Placental pericyte (primary cell): Measurements from ENCODE around the gene CT47B1.

- CAGE, long polyA plus RNA, result no peak
Measured at GRCh38 chrX:118839274-118839804, 15.7 kb downstream of the ZCCHC12 start.

GRCh38 chrX:118983110-118983995 is 8.9 kb downstream of the LONRF3 start:
- CAGE, long polyA plus RNA, result no peak

DNA sequence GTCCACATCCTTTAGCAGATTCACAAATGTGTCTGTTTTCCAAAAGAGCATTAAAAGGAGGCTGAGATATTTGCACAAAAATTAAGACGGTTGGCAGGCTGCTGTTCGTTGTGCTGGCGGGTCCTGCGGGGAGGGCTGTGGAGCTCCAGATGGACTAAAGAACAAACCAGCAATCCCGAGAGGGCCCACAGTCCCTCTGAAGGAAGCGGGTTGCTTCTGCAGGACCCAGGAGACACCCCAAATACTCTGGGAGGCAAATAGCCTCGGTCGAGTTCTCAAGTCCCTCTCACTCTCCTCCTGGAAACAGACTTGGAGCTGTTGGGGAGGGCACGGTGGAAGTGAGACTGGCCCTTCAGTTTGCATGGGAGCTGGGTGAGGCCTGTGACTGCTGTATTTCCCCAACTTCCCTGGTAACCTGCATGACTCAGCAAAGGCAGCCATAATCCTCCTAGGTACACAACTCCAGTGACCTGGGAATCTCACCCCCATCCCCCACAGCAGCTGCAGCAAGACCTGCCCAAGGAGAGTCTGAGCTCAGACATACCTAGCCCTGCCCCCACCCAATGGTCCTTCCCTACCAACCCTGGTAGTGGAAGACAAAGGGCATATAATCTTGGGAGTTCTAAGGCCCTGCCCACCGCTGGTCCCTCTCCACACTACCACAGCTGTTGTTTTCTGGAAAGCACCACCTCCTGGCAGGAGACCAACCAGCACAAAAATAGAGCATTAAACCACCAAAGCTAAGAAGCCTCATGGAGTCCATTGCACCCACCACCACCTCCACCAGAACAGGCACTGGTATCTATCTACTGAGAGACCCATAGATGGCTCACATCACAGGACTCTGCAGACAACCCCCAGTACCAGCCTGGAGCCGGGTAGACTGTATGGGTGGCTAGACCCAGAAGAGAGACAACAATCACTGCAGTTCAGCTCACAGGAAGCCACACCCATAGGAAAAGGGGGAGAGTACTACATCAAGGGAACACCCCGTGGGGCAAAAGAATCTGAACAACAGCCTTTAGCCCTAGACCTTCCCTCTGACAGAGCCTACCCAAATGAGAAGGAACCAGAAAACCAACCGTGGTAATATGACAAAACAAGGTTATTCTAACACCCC is 17.9 kb downstream of the LONRF3 start:
- CAGE, long polyA plus RNA, result no peak

GRCh38 chrX:119015625-119016070 is 41.2 kb downstream of the LONRF3 start:
- CAGE, long polyA plus RNA, result no peak

DNA sequence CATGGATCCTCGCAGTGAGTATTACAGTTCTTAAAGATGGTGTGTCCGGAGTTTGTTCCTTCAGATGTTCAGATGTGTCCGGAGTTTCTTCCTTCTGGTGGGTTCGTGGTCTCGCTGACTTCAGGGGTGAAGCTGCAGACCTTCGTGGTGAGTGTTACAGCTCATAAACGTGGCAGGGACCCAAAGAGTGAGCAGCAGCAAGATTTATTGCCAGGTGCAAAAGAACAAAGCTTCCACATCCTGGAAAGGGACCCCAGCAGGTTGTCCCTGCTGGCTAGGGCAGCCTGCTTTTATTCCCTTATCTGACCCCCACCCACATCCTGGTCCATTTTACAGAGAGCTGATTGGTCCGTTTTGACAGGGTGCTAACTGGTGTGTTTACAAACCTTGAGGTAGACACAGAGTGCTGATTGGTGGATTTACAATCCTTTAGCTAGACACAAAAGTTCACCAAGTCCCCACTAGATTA is 45.2 kb upstream of the CT47C1 start:
- CAGE, long polyA plus RNA, result no peak

- CAGE, long polyA plus RNA, result no peak
Measured at GRCh38 chrX:119237053-119237607, 1.0 kb downstream of the PGRMC1 start.

DNA sequence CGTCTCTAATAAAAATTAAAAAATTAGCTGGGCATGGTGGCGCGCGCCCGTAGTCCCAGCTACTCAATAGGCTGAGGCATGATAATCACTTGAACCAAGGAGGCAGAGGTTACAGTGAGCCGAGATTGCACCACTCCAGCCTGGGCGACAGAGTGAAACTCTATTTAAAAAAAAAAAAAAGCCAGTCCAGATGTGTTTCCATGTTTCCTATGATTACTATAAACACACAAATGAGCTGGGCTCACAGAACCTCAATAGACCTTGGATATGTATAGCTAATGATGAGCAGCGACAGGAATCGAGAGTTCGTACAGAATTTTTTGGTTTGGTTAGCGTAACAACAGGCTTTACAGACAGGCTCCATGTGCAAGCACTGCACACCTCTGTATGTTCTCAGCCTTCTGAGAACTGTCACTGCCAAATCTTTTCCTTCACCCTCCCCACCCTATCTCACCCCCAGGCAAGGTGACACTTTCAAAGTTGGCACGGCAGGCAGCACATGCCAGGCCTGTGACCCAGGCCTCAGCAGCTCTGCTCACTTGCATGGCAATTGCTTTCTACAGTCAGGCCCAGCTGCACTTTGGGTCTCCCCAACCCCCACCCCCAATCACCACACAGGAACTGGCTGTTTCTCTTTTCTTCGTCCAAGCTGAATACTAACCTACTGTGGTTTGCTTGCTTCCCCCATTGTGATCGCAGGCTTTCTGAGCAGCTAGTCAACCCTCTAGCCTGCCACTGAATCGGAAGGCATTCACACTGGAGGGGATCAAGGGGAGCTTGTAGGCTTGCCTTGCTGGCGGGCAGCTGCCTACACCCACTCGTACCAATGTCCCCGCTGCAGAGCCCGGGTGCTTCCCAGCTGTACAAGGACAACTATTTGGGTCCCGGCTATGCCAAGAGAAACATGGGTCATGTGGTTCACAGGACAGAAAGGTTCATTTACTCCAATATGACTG is 27.8 kb downstream of the SLC25A43 start:
- CAGE, long polyA plus RNA, result no peak

- CAGE, long polyA plus RNA, result no peak
Measured at GRCh38 chrX:119450961-119451638, 17.1 kb upstream of the SLC25A5 start.

DNA sequence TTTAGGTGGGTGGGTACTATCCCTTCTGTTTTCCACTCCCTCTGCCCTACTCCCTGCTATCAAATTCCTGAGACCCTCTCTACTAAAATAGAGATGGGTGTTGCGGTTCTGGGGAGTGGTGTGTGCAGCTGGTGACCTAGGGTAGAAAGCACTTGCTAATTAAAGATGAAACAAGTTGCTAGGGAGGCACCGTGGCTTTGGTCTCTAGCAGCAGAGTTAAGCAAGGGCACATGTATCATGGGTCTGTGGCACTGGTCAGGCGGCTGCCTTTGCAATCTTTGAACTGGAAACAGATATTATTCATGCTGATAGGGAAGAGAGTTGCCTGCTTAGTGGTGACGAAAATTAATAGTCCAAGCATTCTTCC is 2.5 kb upstream of the SOWAHD start:
- CAGE, long polyA plus RNA, result no peak

GRCh38 chrX:120244480-120245545 is 5.8 kb upstream of the ZBTB33 start:
- CAGE, long polyA plus RNA, result no peak

DNA sequence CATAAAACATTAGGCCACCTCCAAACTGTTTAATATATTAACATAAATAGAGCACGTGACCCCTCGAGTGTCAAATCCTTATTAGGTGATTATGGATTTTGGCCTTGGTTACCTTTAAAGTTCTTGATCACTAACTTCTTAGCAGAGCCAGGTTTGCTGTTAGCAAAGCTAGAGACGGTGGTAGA is 899 bp downstream of the CUL4B start:
- CAGE, long polyA plus RNA, result no peak

GRCh38 chrX:120735104-120735441 is 105.2 kb upstream of the C1GALT1C1 start:
- CAGE, long polyA plus RNA, result no peak

DNA sequence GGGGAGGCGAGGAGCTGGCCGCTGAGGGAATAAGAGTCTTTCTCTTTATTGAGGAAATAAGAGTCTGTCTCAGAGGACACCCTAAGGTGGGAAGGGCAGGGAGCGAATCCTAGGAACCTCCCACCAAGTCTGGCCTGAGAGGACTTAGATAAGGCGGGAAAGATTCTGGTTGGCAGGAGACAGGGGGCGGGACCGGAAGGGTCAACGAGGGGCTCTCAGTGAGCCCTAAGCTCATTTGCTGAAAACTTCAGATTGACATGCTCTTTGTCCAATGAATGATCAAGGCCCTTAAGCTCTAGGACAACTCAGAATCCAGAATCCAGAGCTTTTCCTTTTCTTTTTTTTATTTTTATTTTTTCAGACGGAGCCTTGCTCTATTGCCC is at the start of gene CT47B1:
Gene CT47B1 (minus strand): TSS at position 111 of the 383 bp plus-strand sequence.
- CAGE, long polyA plus RNA, result no peak

DNA sequence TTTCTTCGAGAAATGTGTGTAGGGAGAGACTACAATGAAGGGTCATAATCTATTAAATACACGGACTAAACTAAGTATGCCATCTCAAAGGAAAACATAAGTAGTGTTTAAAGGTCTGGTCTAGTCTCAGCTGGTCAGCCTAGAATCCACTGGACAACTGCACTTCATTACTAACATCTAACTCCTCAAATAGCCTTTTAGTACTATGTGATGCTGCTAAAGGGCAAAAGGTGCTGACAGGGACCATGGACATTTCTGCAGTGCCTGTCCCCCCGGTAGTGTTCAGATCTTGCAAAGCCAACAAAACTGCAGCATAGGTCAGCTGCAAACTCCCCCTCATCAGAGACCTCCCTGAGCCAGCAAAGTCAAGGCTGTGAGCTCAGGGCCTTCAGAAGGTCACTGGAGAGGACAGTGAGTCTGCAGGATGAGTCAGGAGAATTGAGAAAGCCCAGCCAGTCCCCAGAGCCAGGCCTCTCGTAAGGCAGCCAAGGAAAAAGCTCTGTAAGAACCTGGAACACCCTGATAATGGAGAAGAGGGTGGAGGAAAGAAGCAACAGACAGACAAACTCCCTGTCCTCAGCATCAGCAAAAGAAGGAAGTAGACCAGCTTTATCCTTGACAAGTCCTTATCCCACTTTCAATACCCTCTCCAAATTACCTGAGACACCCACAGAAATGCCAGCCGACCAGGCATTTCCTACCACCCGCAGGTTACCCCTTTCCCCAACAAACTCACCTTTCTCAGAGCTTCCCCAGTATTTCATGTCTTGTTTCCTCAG is 32.9 kb downstream of the GRIA3 start:
- CAGE, long polyA plus RNA, result no peak

- CAGE, long polyA plus RNA, result no peak
Measured at GRCh38 chrX:123627663-123628019, 105.2 kb downstream of the THOC2 start.

DNA sequence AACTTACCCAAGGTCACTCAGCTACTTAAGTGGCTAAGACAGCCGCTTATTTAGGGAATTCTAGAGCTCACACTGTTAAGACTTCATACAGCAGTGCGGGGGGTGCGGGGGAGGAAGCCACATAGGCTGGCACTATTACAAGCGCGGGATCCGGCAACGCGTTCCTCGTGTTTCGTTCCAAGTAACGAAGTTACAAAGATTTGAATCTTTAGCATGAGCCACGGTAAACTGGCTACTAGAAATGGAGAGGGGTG is 1.3 kb downstream of the THOC2 start:
- CAGE, long polyA plus RNA, result no peak

GRCh38 chrX:123764765-123765683 is 32.2 kb upstream of the THOC2 start:
- CAGE, long polyA plus RNA, result no peak

DNA sequence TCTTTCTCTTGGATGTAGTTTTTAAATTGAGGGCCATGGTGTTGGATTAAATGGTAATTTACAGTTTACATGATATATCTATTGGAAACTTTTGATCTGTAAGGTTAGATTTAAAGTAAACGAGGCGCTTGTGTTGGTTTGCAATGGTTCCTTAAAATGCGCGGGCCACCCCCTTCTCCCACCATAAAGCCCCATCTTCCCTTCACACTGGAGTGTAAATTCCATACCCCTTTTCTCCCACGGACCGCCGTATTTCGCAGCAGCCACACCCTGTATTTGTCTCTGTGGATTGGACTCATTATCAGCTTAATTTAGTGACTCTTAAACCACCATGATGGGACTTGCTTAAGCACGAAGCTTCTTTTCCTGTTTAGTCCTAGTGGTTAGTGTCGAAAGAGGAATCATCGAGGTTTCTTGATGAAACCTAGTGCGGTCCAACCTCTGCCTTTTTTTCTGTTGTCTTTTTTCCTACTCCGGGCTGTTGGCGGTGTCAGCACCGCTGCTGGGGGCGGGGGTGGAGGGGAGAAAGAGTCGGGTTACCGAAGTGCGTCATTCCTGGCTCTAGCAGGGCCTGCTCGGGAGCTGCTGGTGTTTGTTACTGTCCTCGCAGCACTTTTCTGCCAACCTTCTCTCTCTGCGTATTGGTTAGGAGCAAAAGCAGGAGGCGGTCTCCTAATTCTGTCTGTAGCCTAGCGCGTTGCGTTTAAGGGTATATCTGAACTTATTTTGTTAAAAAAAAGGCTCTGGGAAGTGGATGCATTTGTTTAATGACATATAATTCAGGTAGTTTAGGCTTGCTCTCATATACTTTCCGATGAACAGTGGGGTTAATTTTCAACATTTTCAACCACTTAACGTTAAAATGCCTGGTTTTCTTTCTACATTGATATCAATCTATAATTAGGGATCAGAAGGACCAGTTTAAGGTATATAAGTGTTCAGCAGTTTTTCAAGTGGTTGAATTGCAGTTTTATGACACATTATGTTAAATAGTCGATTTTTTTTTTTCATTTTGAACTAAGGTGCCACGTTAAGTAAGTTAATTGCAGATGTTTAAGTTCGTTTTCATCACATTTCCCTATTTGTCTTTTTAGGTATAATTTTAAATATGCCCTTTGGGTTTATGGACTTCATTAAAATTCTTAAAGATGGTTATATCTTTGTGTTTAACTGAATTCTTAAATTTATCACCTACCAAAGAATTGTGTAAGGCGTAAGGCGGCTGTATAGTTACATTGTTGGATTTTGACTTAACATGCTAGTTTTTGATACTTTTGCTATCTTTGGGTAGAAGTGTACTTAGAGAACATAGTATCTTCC is 1.6 kb downstream of the STAG2 start:
- CAGE, long polyA plus RNA, result no peak

GRCh38 chrX:124086313-124087144 is 125.0 kb downstream of the STAG2 start:
- CAGE, long polyA plus RNA, result no peak

GRCh38 chrX:124217171-124217349 is 115.4 kb upstream of the TEX13D start:
- CAGE, long polyA plus RNA, result no peak